Neuron (in vitro differentiated cells): Measurements from ENCODE around the genes PNO1 and ARHGAP25.

DNA sequence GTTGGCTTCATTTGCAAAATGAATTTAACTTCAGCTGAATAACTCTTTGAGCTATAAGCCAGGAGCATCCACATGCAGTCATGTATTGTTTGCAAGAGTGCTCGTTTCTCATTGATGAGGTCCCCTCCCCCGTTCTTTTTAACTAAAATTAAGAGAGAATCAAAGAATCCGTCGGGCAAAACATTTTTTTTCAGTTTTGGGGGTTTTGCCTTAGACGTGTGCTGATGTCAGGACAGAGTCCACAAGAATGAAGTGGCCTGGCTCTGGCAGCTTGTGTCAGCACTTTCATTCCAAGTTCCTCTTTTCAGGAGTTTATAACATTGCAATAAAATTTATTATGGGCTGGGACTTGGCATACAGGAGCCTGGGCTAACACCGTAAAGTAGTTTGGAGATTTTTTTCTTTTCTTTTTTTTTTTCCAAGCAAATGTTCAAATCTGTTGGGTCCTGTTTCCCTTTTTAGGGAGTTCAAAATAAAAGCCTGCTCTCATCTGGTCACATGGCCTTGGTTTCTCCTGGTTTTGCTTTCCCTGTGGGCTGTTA is 80.2 kb downstream of the ETAA1 start:
- PRO-cap, result no peak

- PRO-cap, result no peak
Measured at GRCh38 chr2:67573026-67573586, 176.0 kb downstream of the ETAA1 start.

DNA sequence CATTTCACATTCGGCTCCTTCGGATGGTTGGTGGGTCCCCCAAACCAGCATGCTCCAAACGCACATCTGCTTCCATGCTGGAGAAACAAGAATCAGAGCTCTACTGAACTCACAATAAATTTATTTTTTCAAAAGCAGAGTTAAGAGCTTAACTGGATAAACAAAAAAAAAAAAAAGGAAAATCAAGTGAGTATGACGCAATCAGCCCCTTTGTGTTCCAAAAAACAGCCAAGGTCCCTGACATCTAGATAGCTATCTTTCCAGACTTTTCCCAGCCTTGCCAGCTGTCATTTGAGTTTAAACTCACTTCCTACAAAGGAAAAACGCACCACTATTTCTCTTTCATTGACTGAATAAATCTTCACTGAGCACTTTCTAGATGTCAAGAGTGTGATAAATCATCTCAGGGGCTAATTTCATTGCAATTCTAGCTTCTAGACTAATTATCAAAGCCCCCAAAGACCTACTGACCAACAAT is 290.0 kb downstream of the C1D start:
- PRO-cap, result no peak

- PRO-cap, result no peak
Measured at GRCh38 chr2:67871643-67872422, 191.0 kb downstream of the C1D start.

GRCh38 chr2:68157668-68158677 is at the start of gene PNO1:
PNO1 (plus strand) TSS chr2:68157888.
- PRO-cap, result bidirectional peak, plus-strand start at chr2:68158079, minus-strand start at chr2:68157495

- PRO-cap, result no peak
Measured at GRCh38 chr2:68287395-68287885, 32.3 kb downstream of the CNRIP1 start.

DNA sequence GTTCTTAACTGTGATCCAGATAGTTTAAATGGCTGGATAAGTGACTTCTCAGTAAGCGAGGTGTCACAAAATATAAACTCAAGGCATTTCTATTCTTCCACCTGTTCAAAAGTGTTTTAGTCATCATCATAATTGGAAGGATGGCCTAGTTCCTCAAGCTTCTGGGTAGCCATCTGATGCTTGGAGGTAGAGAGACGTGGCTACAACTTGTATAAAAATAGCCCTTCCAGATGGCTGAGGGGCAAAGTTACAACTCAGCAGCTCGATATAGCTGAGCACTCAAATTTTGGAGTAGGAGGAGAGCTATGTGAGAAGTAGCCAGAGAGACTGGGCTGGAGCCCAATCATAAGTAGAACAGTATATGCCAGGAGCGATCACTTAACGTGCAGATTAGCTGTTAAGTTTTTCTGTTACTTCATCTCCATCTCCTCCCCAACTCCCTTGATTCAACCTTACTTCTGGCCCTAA is 28.9 kb downstream of the CNRIP1 start:
- PRO-cap, result no peak

- PRO-cap, result no peak
Measured at GRCh38 chr2:68366046-68366699, 1.1 kb downstream of the PLEK start.

GRCh38 chr2:68721269-68721944 is 13.2 kb upstream of the ARHGAP25 start:
- PRO-cap, result no peak

GRCh38 chr2:68734537-68735634 is at the start of gene ARHGAP25:
ARHGAP25 (plus strand) TSS chr2:68734811.
- PRO-cap, result no peak

GRCh38 chr2:68739684-68740185 is 5.1 kb downstream of the ARHGAP25 start:
- PRO-cap, result no peak

DNA sequence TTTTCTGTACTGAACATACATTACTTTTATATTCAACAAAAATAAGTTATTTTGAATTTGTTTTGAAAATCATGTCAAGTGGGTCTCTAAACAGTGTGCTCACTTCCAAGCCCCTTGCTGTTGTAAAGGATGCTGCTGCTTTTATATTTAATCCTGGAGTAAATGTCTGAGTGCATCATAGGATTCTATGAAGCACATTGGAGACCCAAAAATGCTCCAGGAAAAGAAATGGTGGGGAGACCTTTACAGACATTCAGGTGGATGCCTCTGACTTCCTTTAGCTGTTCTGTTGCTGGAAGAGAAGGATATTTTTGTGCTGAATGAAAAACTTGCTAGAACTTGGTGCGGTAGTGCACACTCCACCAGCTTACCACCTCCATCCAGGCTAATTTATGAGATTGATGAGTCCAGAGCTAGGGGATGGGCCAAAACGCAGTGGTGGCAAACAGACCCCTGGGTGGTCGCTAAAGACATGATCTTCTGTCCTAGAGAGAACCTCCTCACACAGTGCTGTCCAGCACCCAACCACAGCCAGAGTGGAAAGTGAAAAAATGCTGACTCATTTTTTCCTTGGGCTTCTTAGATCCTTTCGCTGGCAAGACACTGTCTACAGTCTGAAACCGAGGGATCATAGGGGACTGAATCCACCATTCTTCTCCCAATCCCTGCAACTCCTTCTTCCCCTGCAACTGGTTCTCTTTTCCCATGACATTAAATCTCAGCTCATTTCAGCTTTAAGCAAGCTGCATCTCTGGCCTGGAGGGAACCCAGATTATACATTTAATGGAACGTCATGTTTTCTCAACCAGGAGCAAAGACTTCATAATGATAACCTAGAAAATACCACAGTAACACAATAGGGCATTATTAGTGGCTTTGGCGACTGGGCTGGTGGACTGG is 4.0 kb downstream of the ANTXR1 start:
- PRO-cap, result no peak

- PRO-cap, result no peak
Measured at GRCh38 chr2:69046125-69046726, 33.2 kb downstream of the ANTXR1 start.

- PRO-cap, result no peak
Measured at GRCh38 chr2:69177079-69177763, 164.2 kb downstream of the ANTXR1 start.

- PRO-cap, result no peak
Measured at GRCh38 chr2:69316562-69317690, 70.1 kb downstream of the GFPT1 start.

- PRO-cap, result no peak
Measured at GRCh38 chr2:69322558-69323297, 64.3 kb downstream of the GFPT1 start.

GRCh38 chr2:69325306-69326110 is 61.5 kb downstream of the GFPT1 start:
- PRO-cap, result no peak

DNA sequence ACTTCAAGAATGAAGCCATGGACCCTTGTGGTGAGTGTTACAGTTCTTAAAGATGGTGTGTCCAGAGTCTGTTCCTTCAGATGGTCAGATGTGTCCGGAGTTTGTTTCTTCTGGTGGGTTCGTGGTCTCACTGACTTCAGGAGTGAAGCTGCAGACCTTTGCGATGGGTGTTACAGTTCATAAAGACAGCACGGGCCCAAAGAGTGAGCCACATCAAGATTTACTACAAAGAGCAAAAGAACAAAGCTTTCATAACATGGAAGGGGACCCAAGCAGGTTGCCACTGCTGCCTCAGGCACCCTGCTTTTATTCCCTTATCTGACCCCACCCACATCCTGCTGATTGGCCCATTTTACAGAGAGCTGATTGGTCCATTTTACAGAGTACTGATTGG is 2.0 kb upstream of the NFU1 start:
- PRO-cap, result no peak

- PRO-cap, result no peak
Measured at GRCh38 chr2:69638170-69638872, 5.2 kb downstream of the AAK1 start.

DNA sequence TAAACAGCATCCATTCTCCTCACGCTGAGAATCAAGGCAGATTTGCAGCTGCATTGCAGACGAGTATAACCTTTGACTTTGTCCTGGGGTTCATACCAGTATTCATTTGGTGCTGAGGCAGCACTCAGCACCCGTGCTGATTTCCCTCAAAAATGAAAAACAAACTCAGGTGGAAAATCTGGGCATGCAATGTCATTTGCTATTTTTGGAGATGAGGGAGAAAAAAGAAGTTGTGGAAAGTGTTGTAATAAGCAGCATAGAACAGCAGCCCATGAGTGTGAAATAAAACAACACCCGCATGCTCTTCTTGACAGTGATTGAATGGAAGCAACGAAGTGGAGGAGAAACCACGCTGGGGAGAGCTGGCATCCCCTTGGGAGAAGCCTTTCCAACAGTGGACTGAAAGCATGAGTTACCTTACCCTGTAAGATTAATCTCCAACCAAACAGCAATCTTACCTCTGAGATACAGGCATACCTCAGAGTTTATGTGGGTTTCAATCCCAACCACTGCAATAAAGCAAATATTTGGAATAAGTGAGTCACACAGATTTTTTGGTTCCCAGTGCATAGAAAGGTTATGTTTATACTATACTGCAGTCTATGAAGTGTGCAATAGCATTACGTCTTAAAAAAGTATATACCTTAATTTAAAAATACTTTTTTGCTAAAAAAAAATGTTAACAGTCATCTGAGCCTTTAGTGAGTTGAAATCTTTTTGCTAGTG is 46.5 kb upstream of the ANXA4 start:
- PRO-cap, result no peak